Colonic mucosa (tissue), 1 donor: ENCODE results near the genes LNPEP and FAM174A.

GRCh38 chr5:96113483-96113920, 151.9 kb upstream of the ELL2 start:
- PRO-cap: no peak

- PRO-cap: no peak
Observed at GRCh38 chr5:96256741-96257317, 176.2 kb downstream of the PCSK1 start.

- PRO-cap: no peak
Observed at GRCh38 chr5:96408097-96408800, 24.8 kb downstream of the PCSK1 start.

DNA sequence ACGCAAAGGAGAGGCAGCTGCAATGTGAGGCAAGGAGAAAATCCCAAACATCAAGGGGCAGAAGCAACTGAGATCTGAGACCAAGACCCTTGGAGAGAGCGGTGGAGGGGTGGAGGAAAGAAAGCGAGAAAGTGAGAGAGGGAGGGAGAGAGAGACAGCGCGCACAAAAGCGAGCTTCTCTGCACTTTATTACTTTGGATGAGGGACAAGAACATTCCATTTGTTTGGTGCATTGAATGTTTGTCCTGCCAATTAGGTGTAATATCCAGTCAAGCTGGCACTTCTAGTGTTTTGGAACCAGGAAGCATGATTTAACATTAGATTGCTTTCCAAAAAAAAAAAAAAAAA, 1.4 kb downstream of the CAST start:
- PRO-cap: unidirectional peak, minus-strand start at position 191 of the sequence

GRCh38 chr5:96709071-96709800, 47.1 kb downstream of the CAST start:
- PRO-cap: no peak

- PRO-cap: unidirectional peak, plus-strand start at chr5:96715162
Observed at GRCh38 chr5:96714888-96715386, 52.8 kb downstream of the CAST start.

DNA sequence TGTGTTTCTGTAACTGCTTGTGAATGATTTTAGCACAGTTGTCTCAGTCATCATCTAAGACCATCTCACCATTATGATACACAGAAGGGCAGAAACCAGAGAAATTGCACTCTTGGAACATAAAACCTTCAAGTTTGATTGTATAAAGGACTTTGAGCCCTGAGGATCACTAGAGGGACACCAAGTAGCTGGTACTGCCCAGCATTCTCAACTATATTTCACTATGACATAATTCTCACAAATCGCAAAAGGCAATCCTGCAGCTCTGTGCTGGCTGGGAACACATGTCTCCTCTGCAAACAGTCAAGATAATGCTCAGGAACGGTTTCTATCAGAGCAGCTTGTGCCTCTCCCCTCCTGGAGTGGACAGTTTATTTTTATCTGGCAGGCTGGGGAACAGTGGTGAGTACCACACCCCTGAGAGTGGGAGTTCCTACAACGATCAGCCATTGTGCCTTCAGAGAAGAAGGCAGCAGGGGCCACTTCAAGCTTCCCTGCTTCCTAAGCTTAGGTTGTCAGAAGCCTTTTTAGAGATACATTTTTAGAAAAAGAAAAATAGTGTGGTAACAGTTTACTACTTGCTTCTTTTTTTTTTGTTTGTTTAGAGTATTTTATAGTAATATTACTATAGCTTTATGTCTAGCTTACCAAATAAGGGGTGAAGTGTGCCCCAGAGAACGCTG, 65.8 kb downstream of the ERAP1 start:
- PRO-cap: no peak

GRCh38 chr5:96806968-96807190, 866 bp downstream of the ERAP1 start:
- PRO-cap: no peak

DNA sequence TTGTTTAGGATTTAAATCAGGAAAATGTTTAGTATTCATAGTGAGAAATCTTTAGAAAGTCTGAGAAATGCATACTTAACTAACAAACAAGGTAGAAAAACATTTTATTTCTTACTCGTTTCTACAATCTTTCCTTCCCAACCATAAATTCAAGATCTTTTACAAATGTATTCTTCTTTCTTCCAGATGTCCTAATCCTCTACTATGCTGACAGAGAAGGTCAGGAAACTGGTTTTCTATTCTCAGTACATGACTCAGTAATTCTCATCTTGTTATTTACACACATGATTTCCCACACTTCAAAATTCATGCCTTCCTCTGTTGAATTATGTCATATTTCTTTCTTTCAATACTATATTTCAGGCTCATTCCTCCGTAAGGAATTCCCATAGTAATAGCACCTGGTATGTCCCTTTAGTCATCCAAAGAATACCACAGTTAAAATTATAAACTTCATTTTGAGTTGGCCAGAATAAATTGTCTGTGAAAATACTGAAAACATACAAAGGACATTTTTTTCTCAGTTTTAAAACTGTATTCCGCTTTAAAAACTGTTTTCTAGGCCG, 14.3 kb upstream of the LNPEP start:
- PRO-cap: no peak

DNA sequence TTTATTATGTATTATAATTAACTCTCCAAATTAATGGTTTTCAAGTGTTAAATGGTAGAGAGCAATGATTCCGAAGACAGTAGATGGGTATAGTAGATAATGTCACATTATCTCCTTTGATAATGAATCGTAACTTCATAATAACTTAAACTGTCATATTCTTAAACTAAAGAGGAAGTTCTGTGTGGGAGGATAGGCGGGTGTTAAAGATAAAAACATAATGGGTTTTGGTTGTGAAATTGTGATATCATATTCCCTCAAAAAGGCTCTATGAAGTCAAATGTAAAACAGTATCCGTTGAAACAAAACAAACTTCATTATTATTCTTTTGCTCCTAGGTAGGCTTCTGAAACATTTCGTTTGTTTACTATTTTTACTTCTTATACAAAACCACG, 3.1 kb upstream of the LNPEP start:
- PRO-cap: no peak

DNA sequence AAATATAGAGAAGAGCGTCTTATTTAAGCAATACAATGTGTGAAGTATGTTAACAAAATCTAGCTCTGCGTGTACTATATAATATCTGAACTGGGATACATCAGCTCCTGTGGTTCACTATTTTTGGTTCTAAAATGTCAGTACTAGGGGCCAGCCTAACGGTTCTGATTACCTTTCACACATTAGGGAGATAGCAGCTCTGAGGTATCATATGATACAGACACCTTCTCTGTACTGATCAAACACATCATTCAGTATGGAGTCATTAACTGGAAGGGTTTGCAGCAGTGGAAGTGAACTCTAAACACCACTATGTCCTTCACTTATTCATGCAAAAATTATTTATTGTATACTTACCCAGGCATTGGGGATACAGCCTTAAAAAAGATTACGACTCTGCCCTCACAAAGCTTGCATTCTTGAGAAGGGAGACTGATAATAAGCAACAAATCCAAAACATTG, 2.1 kb upstream of the LNPEP start:
- PRO-cap: no peak

- PRO-cap: bidirectional peak, plus-strand start at chr5:96936084, minus-strand start at chr5:96935805
Observed at GRCh38 chr5:96935448-96936181, at the start of gene LNPEP. TSS of gene LNPEP (plus strand) at chr5:96936080.

DNA sequence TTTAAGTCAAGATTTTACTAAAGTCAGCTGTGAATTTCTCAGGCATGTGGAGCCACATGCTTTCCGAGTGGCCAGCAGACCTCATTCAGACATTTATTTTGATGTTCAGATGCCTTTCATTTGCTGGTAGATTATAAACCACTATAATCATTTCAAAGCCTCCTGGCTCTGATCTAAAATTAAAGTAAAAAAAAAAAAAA, 29.9 kb downstream of the LIX1 start:
- PRO-cap: no peak

GRCh38 chr5:98109360-98109980, 664.0 kb upstream of the RGMB start:
- PRO-cap: no peak

- PRO-cap: bidirectional peak, plus-strand start at chr5:98510379, minus-strand start at chr5:98510250
Observed at GRCh38 chr5:98510001-98510831, 263.2 kb upstream of the RGMB start.

DNA sequence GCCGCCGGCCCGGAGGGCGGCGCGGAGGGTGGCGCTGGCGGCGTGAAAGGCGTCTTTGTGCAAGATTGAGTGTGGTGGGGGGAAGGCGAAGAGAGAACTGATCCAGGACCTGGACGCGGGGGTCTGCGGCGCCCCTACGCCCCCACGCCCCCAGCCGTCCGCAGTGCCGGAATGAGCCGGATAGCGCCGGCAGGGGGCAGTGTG, 4.5 kb upstream of the RGMB start:
- PRO-cap: no peak

DNA sequence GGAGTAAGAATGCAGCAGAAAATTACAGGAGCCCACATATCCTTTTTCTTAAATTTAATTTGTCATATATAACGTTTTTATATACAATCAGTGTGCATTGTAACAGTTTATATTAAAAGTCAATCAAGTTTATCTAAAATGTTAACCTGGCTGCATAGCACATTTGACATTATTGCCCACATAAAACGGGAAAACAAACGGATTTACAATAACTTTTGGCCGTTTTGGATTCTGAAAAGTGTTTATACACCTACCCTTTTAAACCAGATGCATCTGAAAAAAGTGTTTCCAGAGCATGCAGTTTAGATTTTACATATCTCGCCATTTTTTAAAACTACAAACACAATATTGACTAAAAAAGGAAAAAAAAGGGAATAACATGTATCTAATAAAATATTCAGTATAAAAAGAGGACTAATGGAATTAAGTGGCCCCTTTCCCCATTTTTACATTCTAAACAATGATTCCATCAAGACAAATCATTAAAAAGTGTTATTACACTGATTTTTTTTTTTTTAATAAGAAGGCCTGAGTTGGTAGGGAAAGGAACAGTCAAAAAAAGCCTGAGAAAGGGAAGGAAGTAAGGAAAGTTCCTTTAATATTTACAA, 73.5 kb downstream of the CHD1 start:
- PRO-cap: no peak

DNA sequence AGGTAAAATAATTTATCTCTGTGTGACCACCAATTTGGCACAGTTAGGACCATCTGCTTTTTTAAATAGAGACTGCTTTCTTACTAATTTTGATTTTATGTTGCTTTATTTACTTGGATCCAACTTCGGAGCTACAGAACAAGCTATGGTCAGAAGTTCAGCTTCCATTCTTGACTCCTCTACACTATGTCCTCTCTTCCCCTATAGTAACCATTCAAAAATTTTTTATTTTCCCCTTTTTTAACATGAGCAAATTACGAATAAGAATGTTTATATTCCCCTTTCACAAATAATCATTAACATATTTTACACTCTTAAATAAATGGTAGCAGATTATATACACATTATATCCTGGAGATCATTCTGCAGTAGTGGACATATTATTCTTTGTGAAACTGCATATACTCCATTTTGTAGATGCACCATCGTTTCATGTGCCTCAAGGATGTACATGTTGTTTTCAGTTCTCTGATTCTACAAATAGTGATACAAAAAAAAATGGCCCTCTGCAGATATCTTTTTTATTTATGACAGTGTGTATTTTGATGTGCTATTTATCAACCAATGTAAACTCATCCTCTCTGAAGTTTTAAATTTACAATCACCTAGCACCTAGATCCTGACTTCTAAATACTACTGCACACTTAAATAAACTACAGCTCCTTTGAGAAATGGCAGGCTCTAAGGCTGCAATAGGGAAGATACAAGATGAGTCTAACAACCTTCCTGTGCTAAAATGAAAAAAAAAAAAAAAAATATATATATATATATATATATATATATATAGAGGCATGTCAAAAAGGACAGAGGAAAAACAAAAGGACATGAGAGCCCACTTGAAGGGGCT, 18.2 kb downstream of the CHD1 start:
- PRO-cap: no peak

GRCh38 chr5:98947553-98947810, 18.7 kb upstream of the CHD1 start:
- PRO-cap: unidirectional peak, plus-strand start at chr5:98947634

DNA sequence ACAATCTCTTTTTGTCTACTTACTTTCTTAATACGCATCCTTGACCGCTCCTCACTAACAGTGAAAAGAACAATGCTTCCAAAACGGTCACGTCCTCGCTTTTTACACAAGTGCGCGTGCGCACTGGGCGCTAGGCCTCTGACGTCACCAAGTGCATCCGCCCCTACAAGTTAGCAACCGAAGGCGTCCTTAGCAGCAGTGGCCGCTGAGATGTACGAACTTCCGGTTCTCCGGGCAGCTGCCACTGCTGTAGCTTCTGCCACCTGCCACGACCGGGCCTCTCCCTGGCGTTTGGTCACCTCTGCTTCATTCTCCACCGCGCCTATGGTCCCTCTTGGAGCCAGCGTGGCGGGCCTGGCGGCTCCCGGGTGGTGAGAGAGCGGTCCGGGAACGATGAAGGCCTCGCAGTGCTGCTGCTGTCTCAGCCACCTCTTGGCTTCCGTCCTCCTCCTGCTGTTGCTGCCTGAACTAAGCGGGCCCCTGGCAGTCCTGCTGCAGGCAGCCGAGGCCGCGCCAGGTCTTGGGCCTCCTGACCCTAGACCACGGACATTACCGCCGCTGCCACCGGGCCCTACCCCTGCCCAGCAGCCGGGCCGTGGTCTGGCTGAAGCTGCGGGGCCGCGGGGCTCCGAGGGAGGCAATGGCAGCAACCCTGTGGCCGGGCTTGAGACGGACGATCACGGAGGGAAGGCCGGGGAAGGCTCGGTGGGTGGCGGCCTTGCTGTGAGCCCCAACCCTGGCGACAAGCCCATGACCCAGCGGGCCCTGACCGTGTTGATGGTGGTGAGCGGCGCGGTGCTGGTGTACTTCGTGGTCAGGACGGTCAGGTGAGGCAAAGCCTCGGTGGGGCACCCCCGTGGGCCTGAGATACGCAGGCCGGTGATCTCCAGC, at the start of gene FAM174A:
FAM174A (plus strand) TSS at position 237 of the 891 bp plus-strand sequence.
- PRO-cap: bidirectional peak, plus-strand start at position 195 of the sequence, minus-strand start at position 56 of the sequence; bidirectional peak, plus-strand start at position 486 of the sequence, minus-strand start at position 441 of the sequence